Measurements from ENCODE around the genes DNA2 and SRGN.

GRCh38 chr10:68344898-68345607 lies 12.3 kb upstream of the PBLD start:
- PRO-cap, result unidirectional peak, plus-strand start at chr10:68345274

DNA sequence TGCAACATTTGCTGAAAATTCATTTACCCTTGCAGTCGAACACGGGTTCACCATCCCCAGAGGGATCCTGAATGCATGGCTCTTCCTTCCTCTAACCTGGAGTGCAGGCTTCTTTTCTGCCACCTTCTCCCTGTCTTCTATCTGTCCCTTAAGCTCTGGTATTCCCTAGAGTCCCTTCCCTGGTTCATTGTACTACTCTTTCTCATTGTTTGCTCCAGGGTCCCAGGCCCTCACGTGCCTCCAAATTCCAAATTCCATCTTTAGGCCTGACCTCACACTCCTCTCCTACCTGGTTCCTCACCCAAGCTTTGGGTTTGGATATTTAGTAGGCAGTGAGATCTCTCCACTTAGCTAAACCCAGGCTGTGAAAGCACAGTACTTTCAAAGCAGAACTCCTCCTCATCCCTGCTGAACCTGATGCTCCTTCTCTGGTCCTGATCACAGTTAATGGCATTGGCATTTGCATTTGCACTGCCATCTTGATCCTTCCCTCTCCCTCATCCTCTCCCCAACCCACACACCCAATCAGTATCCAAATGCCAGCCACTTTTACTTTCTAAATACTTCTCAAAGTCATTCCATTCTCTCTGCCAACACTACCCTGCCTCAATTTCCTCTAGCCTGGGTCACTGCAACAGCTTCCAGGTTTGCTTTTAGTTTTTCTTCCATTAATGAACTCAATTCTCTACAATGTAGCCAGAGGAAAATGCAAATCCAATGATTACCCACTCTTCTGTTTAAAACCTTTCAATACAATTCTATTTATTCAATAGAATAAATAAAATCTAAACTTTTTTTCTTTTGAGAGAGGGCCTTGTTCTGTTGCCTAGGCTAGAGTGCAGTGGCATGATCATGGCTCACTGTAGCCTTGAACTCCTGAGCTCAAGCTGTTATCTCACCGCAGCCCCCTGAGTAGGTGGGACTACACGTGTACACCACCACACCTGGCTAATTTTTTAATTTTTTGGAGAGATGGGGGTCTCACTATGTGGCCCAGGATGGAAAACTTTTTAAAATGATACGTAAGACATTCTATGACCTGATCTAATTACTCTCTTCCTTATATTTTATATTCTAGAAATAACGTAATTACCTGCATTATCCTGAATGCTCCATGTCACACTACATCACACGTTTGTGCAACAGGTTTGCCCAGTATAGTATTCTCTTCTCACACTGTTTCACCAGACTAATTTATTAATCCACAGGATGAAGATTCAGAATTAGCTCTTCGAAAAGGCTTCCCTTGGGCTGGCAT lies 26.1 kb upstream of the RUFY2 start:
- PRO-cap, result no peak

GRCh38 chr10:68471184-68472364 lies at the start of gene DNA2:
Gene DNA2 (minus strand): TSS chr10:68471973.
- PRO-cap, result bidirectional peak, plus-strand start at chr10:68471986, minus-strand start at chr10:68471931

- PRO-cap, result unidirectional peak, plus-strand start at chr10:68561608
Observed at GRCh38 chr10:68561287-68562485, 1.5 kb downstream of the TET1 start.

DNA sequence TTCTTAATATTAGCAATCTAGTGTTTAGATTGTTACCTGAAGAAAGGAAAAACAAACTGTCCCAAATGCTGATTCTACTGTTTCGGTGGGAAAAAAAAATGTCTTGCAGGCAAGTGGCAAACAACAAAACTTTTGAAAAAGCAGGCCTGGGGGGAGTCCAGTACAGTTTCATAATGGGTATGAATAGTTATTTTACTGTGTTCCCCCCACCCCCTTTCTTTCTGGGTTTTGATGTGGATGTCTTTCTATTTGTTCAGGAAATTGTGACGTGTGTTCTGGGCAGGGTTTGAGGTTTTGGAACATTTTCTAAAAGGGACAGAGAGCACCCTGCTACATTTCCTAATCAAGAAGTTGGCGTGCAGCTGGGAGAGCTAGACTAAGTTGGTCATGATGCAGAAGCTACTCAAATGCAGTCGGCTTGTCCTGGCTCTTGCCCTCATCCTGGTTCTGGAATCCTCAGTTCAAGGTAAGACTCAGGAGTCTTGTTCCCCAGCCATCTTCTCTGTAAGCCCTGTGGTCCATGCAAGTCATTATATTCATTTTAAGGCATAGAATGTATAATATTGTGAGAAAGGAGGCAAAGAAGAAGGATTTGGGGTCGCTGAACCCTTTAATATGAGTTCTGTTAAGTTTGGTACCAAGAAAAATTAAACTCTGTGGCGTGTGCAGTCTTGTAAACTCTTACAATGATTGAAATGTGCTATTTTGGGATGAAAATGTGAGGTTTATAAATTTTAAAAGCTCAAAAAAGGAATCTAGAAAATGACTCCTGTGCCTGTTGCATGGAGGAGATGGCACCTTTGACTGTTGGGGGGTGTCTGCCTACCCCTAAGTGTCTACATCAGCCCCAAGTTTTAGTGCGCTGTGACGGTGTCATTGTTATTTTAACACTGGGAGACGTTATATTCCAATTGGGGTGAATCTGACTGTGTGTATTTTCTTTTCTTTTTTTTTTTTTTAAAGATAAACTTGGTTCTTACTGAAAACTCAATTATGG lies at the start of gene SRGN:
Gene SRGN (plus strand): TSS at position 333 of the 997 bp plus-strand sequence.
- PRO-cap, result bidirectional peak, plus-strand start at position 346 of the sequence, minus-strand start at position 134 of the sequence; bidirectional peak, plus-strand start at position 804 of the sequence, minus-strand start at position 802 of the sequence

GRCh38 chr10:69232239-69232651 lies 12.1 kb downstream of the HKDC1 start:
- PRO-cap, result no peak

DNA sequence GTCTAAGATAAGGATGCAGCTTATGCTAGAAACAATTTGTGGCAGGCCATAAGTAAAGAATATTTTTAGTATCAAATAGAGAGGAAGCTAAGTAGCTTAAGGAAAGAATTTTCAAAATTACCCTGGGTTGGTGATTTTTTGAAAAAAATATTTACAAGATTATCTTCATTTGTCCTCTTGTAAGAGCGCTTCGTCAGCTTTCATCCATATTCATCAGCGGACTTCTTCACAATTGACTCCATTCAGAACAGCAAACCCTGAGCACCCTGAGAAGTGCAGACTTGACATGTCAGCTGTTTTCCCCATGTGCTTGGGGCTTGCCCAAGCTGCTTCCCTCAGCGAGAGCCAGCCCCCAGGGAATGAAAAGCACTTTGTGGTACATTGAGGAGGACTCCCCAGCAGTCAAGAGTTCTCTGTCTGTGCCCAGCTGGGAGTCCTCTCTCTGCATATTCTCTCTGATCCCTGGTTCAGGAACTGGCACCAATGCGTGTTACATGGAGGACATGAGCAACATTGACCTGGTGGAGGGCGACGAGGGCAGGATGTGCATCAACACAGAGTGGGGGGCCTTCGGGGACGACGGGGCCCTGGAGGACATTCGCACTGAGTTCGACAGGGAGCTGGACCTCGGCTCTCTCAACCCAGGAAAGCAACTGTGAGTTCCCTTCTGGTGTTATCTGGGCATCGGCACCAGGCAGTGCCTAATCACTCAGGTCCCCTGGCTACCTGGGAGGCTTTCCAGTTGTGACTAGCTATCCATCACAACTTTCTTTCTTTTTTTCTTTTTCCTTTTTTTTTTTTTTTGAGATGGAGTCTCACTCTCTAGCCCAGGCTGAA lies 22.8 kb downstream of the HKDC1 start:
- PRO-cap, result no peak

- PRO-cap, result bidirectional peak, plus-strand start at chr10:69319695, minus-strand start at chr10:69319510
Observed at GRCh38 chr10:69319007-69320160, 737 bp downstream of the HK1 start.

GRCh38 chr10:69334128-69334821 lies 15.6 kb downstream of the HK1 start:
- PRO-cap, result no peak

DNA sequence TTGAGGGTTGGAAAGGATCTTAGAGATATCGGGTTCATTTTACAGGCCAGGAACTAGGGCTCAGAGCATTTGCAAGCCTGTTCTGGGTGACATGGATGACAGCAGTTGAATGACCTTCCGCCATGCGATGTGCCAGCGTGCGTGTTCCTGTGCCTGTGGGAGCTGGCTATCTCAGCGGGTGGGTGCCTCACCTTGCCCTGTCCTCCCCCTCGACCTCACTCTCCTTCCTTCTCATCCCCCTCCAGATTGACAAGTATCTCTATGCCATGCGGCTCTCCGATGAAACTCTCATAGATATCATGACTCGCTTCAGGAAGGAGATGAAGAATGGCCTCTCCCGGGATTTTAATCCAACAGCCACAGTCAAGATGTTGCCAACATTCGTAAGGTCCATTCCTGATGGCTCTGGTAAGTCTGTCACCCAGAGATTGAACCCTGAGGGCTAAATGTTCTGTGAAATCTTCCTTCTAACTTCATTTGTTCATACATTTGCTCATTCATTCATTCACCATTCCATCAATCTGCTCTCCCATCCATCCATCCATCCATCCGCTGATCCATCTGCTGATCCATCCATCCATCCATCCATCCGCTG lies 25.0 kb downstream of the HK1 start:
- PRO-cap, result no peak

- PRO-cap, result no peak
Observed at GRCh38 chr10:69375212-69376449, 41.1 kb downstream of the TACR2 start.

- PRO-cap, result no peak
Observed at GRCh38 chr10:69384745-69385148, 32.0 kb downstream of the TACR2 start.

DNA sequence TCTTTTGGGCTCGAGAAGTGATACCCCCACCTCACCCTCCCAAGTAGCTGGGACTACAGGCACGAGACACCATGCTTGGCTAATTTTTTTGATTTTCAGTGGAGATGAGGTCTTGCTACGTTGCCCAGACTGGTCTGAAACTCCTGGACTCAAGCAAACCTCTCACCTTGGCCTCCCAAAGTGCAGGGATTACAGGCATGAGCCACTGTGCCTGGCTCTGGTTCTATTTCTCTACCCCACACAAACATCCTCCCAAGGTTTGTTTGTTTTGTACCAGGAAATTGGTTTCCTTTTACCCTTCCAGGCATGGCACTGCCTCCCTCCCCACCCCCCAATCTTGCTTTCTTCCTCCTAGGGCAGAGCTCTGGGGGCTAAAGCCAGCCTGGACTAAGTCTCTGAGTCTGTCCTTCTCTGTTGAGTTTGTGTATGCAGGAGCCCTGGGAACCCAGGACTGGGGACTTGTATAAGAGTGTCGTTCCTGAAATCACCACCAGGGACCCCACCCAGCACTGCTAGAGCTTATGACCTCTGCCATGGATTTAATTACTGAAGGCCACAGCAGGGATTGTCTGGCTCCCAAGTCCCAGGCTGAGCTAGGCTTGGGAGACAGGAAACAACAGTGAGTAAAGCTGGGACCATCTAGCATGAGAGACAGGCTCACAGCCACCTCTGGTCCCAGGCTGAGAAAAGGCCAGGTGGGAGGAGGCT lies 1.6 kb upstream of the TSPAN15 start:
- PRO-cap, result no peak

- PRO-cap, result no peak
Observed at GRCh38 chr10:69453822-69454332, 2.6 kb downstream of the TSPAN15 start.

GRCh38 chr10:69472467-69473080 lies 21.3 kb downstream of the TSPAN15 start:
- PRO-cap, result no peak

- PRO-cap, result no peak
Observed at GRCh38 chr10:69729999-69730533, 71.6 kb upstream of the COL13A1 start.

- PRO-cap, result bidirectional peak, plus-strand start at chr10:70053561, minus-strand start at chr10:70053521; bidirectional peak, plus-strand start at chr10:70053770, minus-strand start at chr10:70053691
Observed at GRCh38 chr10:70053451-70054667, 1.2 kb downstream of the MACROH2A2 start.

GRCh38 chr10:70227612-70228010 lies 5.6 kb downstream of the PPA1 start:
- PRO-cap, result no peak

GRCh38 chr10:70323692-70324401 lies 40.0 kb upstream of the NPFFR1 start:
- PRO-cap, result no peak

DNA sequence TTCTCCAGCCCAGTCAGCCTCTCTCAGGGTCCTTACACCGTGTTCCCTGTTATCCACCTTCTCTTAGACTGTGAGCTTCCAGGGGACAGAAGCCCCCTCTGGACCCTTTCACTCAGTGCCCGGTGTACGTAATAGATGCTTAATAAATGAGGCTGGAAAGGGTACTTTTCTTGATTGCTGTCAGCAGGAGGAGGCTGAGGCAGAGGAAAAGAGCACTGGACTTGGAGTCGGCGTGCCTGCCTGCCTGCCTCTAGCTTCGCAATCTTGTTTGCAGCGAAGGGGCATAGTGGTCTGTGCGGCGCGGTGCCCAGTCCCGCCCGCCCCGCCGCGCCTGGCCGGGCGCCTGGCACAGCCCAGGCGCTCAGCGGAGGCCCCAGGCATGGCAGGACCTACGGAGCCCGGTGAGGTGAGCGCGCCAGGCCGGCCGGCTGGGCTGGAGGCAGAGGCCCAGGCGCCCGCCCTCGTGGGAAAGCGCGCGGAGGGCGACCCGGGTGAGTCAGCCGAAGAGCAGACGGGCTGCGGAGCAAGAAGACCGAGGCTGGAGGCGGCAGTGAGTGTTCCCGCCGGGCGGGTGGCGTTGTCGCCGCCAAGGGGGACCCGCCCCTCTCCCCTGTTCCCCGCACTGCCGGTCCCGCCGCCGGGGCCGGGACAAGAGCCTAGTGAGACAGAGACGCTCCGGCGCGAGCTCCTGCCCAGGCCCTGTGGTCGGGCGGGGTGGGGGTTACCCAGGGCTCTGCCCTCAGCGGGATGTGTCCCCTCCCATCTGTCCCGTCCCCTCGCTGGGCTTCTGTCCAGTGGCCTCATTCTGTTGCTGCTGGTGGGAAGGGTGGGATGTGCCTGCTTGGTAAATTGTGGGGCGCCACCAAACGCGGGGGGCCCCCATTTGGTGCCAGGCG lies 16.8 kb upstream of the NODAL start:
- PRO-cap, result no peak

Measured in vermiform appendix (tissue), 1 donor.